Measurements from ENCODE around the genes POGZ, TUFT1, CELF3 and TDRKH.

- RRBS: no CpG with 5 or more reads among the region's 17 CpGs
Observed at GRCh38 chr1:151368036-151369122, 4.1 kb downstream of the SELENBP1 start.

DNA sequence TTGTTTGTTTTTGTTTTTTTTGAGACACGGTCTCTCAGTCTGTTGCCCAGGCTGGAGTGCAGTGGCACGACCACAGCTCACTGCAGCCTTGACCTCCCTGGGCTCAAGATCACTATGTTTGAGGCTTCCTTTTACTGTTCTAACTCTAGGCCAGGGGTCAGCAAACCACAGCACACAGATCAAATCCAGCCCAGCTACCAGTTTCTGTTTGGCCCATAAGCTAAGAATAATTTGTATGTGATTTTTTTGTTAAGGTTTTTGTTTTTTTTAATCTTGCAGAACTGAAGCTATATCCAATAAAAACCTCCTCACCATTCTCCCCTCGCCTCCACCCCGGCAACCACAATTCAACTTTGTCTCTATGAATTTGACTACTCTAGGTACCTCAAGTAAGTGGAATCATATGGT lies 25.8 kb downstream of the PSMB4 start:
- RRBS: no CpG with 5 or more reads among the region's 4 CpGs

- RRBS: 1% methylated on average over 19 of the region's 53 CpGs
Observed at GRCh38 chr1:151459024-151459744, at the start of gene POGZ. TSS of gene POGZ (minus strand) at chr1:151459494.

DNA sequence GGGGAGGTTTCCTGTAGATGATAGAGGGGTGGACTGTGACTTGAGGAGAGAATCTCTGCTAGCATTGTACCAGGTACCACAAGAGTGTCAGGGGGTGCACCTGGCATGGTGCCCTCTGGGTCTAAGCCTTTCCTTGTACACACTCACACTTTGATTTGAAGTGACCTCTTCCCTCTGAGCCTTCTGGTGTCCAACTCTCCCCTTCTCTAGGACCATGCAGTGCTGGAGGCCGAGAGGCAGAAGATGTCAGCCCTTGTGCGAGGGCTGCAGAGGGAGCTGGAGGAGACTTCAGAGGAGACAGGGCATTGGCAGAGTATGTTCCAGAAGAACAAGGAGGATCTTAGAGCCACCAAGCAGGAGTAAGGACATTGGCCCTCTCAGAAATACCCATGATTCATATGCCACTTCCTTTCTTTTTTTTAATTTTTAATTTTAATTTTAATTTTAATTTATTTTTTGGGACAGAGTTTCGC lies 14.3 kb downstream of the CGN start:
- RRBS: no CpG with 5 or more reads among the region's 3 CpGs

DNA sequence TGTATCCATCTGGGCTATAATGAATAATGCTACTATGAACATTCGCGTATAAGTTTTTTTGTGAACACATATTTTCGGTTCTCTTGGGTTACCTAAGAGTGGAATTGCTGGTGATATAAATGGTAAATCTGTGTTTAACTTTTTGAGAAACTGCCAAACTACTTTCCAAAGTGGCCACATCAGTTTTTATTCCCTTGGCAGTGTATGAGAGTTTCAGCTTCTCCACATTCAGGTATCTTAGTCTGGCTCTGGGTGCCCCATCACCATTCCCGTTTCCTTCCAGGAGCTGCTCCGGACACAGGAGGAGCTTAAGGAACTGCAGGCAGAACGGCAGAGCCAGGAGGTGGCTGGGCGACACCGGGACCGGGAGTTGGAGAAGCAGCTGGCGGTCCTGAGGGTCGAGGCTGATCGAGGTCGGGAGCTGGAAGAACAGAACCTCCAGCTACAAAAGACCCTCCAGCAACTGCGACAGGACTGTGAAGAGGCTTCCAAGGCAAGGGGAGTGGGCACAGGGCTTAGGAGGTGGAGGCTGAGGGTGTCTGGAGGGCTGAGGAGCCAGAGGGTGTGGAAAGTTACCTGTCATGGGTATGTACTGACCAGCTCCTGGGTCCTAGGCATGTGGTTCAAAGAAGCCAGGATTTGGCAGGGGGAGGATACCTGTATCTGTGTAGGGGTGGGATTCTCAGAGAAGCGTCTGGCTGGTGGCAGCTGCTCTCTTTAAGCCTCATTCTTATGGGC lies 10.9 kb upstream of the TUFT1 start:
- RRBS: 70% methylated on average over 4 of the region's 15 CpGs

DNA sequence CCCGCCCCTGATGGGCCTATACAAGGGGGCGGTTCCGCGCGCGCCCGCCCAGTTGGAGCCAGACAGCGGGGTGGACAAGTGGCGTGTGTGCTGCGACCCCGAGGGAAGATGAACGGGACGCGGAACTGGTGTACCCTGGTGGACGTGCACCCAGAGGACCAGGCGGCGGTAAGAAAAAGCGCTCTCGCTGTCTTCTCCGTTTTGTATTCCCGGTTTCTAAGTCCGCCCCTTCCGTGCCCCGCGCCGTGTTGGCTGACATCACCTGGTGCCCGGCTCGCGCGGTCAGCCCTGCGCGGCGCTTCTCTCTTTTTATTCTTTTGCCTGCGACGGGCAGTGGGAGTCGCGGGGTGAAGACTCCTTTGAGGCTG lies at the start of gene TUFT1:
TUFT1 (plus strand) TSS at position 51 of the 368 bp plus-strand sequence.
- RRBS: 3% methylated on average over 7 of the region's 37 CpGs

GRCh38 chr1:151540627-151541426 lies 718 bp downstream of the TUFT1 start:
- RRBS: 2% methylated on average over 6 of the region's 34 CpGs

- RRBS: no CpG with 5 or more reads among the region's 5 CpGs
Observed at GRCh38 chr1:151541735-151542150, 1.6 kb downstream of the TUFT1 start.

DNA sequence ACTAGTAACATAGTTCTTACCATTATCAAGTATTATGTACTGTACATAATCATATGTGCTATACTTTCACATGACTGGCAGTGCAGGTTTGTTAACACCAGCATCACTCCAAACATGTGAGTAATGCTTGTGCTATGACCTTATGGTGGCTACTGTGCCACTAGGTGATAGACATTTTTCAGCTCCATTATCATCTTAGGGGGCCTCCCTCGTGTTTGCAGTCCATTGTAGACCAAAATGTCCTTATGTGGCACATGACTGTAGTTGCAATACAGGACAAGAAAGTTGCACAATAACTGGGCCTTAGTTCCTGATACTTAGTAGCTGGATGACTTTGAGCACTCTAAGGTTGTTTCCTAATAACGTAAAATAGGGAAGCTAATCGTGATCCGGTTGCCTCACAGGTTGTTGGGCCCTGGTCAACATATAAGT lies 595 bp upstream of the SNX27 start:
- RRBS: no CpG with 5 or more reads among the region's 4 CpGs

- RRBS: no CpG with 5 or more reads among the region's 6 CpGs
Observed at GRCh38 chr1:151619515-151620059, 7.7 kb downstream of the SNX27 start.

DNA sequence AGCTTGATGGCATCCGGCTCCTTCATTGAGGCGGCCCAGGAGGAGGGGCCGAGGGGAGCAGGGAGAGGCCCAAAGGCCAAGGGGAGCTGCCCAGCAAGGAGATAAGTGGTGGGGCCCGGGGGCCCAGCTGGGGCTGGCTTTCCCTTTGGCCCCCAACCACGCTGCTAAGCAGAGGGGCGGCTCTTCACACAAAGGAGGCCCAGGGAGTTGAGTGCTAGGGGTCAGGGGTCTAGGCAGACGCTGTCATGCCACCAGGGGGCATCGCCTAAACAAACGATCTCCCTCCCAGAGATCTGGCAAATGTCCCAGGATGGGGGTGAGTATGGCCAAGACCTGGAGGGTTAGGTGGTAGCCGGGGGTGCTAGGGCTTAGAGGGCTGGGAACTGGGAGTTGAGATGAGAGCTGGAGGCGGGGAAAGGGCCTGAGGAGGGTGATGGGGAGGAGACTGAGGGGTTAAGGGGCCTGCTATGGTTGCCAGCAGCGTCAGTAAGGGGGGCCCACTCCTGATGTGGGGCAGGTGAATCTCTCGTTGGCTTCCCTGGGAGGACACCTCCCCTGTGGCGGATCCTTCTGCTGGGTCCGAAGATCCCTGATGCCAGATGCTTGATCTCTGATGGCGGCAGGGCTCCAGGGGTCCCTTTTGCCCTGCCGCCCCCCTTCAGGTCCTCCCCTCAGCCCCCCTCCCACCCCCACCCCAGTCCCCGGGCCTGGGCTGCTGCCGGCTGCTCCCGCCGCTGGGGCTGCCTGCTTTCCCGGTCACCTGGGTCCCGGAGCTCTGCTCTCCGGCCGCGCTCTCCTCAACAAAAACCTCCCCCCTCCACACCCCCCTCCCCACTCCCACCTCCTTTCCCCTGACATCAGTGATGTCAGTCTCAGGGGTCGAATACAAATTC lies at the start of gene CELF3:
CELF3 (minus strand) TSS at position 809 of the 893 bp plus-strand sequence.
- RRBS: 4% methylated on average over 3 of the region's 27 CpGs

GRCh38 chr1:151790322-151790612 lies at the start of gene TDRKH:
TSS of gene TDRKH (minus strand) at chr1:151790500.
- RRBS: no CpG with 5 or more reads among the region's 25 CpGs

GRCh38 chr1:151904799-151905402 lies 4.4 kb downstream of the THEM4 start:
- RRBS: no CpG with 5 or more reads among the region's 3 CpGs

- RRBS: no CpG with 5 or more reads among the region's 9 CpGs
Observed at GRCh38 chr1:151976532-151977253, 17.0 kb downstream of the S100A10 start.

DNA sequence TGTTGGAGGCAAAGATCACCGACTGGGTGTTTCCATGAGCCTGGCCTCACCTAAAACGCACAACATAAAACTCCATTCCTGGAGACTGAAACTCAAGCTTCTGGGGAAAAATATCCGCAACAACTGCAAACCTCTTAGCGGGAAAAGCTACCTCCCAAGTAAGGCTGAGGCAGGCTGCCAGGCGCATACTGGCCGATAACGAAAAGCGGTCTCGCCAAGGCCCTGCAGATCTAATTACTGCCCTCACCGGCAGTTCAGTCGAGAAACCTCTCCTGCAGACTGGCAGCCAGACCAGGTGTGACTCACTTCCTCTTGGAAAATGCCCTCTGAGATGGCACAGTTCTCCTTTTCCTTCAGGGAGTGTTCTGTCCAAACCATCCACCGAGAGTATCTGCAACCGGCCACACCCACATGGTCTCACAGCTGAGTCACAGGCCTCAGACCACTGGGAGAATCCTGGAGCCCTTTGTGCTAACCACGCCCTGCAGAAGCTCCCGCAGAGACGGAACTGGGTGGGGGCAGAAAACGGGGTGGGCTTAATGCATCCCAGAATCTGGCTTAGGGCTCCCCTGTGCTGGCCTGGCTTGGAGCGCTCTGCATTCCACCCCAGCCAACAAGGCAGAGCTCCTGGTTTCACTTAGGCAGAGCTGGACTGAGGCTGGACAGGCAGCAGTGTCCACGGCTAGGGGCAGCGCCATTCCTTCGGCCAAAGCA lies 1.3 kb downstream of the S100A10 start:
- RRBS: no CpG with 5 or more reads among the region's 21 CpGs

DNA sequence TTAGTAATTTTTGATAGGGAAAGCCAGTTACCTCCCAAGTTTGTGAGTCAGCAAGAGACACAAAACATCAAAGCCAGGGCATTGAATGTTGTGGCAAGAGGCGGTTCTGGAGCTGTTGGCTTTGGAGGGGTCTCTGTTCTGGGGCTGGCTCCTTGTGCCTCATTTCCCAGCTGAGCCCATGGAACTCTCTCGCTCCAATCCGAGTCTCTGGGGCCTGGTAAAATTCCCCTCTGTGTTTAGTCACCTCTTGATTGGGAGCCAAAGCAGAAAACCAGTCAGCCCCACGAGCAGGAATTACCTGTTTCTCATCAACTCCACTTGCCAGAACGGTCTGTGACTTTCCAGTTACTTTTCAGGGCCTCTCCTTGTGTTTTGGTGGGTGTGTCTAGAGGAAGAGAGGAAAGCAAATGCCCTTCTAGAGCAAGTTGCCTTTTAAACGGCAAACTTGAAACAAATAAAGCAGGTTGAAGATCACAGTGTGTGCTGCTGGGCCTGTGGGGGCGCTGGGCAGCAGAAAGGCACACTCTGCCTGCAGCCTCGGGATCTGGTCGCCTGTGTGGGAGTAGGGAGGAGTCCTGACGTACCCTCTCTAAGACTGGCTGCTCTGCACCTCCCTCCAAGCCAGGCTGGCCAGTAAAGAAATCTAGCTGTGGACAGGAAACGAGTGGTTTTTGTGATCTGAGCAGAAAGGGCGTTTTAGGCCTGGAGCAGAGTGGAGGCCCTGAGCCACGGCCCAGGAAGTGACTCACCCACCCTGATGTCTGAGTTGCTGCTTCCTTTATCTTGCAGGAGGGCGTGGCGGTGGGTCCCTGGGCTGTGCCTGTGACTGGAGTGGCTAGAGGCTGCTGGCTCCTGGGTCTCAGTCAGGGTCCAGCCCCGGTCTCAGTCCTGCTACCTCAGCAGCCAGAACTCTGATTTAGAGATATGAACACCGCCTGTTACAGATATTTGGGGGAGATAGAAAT lies 11.0 kb upstream of the S100A11 start:
- RRBS: no CpG with 5 or more reads among the region's 17 CpGs

- RRBS: 2% methylated on average over 2 of the region's 38 CpGs
Observed at GRCh38 chr1:152110925-152111367, 4.3 kb downstream of the TCHH start.

- RRBS: no CpG with 5 or more reads among the region's 73 CpGs
Observed at GRCh38 chr1:152111368-152112064, 3.7 kb downstream of the TCHH start.

GRCh38 chr1:152459775-152460507 lies 45.9 kb upstream of the CRNN start:
- RRBS: no CpG with 5 or more reads among the region's 8 CpGs